AG04449 (cell line): ENCODE data around the gene TTYH3.

DNA sequence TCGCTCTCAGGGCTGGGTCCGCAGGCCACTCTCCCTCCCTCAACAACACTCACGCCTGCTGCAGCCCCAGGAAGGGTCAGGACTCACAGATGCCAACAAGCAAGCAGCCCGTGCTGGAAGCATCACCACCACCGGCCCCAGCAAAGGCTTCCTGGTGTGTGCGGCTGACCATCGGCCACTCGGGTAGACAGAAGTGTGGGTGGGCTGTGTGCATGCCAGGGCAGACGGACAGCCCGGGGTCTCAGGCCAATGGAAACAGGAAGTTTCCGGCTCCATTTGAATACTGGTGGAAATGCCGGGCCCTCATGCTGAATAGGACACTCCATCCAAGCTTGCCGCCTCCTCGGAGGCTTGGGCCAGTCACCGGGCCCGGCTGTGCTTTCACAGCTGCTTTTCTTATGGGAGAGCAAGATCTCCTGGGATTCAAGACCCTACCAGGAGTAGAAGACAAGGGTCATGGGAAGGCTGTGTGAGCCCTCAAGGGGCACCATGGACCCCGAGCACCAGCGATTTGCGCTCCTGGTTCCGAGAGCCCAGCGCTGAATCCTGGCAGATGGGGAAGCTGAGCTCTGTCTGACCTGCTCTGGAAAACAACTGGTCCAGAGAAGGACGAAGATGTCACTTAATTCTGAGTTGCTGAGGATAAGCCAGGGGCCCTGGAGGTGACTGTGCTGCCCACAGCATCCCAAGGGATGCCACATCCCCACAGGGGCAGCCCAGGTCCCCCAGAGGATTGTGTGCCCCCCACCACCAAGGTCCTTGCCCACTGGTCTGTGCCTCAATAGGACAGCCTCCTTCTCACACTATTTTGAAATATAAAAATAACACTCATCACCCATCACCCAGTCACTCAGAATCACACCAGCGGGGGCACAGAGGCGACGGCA, 178.3 kb downstream of the ELFN1 start:
- RRBS = 96% methylated on average over 5 of the region's 25 CpGs

DNA sequence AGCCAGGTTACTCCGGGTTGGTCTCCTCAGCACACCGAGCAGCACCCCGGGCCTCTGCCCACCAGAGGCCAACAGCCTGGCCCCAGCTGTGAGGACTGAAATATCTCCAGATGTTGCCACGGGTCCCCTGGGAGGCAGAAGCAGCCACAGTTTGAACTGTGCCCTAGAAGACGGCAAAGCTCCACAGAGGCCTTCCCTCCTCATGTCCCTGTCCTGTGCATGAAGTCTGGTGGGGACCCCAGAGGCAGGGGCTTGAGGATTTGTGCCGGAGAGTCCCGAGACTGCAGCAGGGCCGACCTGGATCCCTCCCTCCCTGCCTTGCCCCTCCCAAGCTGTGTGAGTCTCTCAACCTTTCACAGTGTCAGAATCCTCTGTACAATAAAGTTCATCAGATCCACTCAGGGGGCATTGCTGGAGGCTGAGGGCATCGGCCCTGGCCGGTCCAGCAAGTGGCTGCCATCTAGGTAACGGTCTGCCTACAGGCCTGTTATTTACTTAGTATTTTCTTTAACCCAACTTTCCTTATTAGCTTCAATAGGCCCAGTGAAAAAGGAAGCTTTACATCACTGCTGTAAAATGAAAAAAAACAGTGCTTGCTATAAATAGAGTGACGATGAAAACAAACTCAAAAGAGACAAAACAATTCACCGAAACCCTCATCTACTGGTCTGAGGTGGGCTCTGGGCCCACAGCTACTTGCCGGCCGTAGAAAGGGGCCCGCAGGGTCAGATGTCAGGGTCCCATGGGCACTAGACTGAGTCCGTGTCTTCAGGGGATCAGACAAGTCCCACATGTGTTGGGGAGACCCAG, 192.3 kb downstream of the ELFN1 start:
- RRBS = no CpG with 5 or more reads among the region's 17 CpGs

DNA sequence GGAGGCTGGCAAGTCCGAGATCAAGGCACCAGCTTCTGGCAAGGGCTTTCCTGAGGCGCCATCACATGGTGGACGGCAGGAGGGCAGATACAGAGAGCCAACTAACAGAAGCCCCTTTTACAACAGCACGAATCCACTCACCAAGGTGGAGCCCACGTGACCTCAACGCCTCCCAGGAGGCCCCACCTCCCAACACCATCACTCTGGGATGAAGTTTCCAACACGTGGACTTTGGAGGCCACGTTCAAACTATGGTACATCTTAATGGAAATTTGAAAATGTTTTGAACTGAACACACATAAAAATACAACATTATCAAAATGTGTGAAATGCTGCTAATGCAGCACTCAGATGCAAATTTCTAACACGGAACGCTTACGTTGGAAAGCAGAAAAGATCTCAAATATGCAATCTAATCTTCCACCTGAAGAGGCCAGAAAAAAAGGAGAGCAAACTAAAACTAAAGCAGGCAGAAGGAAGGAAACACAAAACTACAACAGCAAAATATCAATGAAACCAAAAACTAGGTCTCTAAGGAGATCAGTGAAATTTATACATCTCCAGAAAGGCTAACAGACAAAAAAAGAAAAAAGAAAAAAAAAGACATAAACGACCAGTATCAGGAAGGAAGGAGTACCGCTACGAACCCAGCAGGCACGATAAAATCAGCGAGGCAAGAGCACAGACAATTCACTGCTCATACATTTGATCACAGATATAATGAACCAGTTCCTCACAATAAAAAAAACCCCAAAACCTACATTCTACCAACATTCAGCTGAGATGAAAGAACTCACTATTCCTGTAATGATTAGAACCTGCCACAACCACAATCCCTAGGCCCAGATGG, 255.6 kb downstream of the ELFN1 start:
- RRBS = no CpG with 5 or more reads among the region's 16 CpGs

GRCh38 chr7:1927750-1928311, 257.8 kb downstream of the ELFN1 start:
- RRBS = 100% methylated on average over 4 of the region's 24 CpGs

DNA sequence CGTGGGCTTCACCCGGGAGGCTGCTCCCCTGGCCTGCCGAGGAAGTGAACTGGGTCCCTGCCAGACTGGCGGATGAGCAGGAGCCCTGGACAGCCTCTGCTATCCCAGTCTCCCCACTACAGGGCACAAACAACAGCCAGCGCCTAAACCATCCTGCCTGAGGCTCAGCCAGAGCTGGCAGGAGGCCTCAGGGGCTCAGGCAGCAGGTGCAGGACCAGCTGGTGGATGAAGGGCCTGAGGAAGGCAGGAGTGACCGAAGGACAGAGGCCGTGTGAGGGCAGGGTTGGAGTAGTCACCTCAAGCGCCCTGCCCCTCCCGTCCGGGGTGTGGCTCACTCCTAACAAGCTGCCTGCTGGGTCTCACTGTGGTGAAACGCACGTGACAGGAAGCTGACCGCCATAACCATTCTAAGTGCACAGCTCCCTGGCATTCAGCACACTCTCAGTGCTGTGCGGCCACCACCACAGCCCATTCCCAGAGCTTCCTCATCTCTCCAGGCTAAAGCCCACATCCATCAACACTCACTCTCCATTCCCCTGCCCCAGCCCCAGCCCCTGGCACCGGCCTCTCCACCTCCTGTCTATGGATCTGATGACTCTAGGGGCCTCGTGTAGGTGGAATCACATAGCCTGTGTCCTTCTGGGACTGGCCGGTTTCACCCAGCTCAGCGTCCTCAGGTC, 281.1 kb downstream of the ELFN1 start:
- RRBS = 80% methylated on average over 2 of the region's 18 CpGs

DNA sequence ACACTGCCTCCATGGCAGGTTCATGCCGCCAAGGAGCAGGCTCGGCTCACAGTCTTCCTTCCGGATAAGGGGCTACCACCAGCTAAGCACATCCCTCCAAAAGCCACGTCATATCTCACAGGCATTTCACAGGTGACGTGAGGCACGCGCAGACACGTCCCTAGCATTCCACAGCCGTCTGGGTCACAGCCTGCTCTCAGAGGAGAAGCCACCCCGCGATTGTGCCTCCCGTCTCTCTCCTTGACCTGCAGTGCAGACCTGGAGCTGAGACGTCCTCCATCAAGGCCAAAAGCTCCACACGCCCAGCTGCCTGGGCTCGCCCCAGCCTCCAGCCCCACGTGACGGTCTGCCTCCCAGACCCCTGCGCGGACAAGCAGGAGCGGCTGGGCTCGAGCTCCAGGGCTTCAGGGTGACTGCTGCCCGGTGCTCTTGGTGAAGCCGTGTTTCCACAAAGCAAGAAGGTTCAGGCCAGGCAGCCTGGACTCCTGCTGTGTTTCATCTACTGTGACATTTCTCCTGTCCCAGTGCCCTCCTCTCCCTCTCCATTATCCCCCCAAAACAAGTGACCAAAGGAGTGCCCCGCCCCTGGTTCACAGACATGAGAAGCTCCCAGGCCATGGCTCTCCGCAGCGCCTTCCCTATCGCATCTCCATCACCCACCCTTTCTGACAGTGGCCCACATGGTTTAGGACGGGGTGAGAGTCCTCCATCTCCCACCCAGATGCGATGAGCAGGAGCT, 113.9 kb downstream of the MAD1L1 start:
- RRBS = no CpG with 5 or more reads among the region's 29 CpGs

GRCh38 chr7:2157462-2158242, 75.1 kb downstream of the MAD1L1 start:
- RRBS = no CpG with 5 or more reads among the region's 21 CpGs

- RRBS = no CpG with 5 or more reads among the region's 31 CpGs
Observed at GRCh38 chr7:2172219-2172757, 60.5 kb downstream of the MAD1L1 start.

- RRBS = no CpG with 5 or more reads among the region's 20 CpGs
Observed at GRCh38 chr7:2225399-2225969, 7.3 kb downstream of the MAD1L1 start.

DNA sequence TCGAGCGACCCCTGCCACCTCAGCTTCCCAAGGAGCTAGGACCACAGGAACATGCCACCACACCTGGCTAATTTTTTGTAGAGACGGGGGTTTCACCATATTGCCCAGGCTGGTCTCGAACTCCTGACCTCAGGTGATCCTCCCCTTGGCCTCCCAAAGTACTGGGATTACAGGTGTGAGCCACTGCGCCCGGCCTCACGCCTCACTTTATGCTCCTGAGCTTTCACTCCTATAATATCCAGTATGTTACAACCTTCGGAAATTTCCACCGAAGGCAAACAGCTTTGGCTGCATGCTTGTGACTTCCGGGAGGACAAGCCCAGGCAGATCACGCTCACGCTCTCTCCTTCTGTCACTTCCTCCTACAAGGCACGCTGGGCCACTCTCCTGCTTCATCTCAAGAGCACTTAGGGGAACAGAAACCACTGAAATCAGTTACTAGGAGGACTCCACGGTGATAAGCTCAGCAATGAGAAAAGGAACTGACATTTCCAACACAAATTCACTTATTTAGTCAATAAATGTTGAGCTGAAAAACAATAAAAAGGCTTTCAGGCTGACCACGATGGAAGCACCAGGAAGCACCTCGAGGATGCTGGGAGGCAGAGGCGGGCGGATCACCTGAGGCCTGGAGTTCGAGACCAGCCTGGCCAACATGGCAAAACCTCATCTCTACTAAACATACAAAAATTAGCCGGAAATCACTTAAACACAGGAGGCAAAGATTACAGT, 4.5 kb upstream of the MAD1L1 start:
- RRBS = no CpG with 5 or more reads among the region's 20 CpGs

GRCh38 chr7:2269173-2270027, 27.4 kb downstream of the NUDT1 start:
- RRBS = no CpG with 5 or more reads among the region's 17 CpGs

DNA sequence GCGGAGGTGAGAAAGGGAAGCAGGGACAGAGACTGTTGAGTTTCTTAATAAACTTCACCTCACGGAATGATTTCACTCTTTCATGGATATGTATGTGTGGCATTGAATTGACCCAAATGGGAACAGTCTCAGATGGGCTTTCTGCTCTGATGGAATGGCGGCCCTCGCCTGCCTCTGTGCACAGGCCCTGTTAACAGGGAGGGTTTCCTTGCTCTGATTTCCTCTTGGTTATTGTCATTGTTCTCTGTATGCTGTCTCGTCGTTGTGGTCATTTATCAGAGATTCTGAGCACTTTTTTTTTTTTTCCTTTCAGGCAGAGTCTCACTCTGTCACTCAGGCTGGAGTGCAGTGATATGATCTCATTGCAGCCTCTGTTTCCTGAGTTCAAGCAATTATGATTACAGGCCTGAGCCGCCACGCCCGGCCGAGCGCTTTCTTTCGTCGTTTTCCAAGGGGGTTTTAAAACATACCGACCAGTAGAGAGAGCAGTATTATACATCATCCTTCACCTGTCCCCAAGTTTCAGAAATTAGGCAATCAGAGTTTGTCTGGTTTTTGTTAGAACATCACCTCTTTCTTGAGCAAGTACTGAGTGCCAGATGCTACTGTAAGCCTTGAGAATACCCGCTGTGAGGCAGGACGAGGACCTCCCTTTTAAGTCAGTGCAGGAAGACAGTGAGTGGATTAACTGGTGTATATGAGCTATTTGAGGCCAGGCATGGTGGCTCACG, 6.4 kb downstream of the CHST12 start:
- RRBS = no CpG with 5 or more reads among the region's 17 CpGs

DNA sequence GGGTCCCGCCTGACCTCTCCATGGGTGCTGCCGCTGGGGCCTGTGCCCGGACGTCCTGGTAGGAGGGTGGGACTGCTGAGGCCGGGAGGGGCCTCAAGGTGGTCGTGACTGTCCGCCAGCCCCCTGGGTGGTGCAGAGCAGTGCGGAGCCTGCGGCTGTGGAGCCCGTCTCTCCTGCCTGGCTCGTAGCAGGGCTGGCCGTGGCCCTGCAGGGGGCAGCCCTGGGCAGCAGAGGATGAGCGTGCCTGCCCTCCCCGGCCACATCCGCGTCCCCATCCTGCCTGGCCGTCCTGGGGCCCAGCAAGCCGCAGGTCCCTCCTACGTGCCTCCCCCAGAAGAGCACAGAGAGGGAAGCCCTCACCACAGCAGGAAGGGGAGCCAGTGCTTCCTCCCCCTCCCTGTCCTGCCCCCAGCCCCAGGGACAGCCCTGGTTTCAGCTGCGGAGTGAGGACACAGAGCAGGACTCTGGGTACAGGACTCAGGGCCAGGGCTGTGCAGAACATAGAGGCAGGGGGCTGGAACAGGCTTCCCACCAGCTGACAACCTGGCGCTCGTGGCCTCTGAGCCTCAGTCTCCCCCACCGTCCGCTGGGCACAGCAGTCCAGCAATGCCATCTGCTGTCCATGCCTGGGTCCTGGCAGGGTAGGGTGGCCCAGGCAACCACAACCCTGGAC, 1.5 kb upstream of the GRIFIN start:
- RRBS = no CpG with 5 or more reads among the region's 24 CpGs

DNA sequence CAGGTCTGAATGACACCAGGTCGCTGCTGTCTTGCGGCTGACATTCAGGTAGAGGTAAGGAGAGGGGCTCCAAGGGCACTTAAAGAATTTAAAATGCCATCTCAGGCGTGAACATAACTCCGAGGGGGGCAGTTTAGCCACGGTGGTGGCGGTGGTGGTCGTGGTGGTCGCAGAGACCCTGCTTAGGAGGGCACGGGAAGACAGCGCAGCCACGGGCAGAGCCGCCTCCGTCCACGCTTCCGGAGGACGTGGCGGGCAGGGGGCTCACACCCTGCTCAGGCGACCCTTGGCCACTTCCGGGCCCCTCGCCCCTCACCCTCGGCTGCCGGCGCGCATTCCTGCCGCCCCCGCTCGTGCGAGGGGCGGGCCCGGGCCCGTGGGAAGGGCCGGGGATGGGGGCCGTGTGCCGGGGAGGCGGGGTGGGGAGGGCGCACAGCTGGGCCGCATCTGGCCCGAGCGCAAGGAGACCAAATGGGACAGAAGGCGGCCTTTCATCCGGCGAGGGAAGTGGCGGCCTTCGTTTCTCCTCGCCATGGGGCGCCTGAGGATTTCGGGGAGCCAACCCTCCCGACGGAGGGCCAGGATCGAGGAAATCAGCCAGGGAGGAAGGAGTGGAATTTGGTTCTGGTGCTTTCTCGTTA, 909 bp upstream of the LFNG start:
- RRBS = 7% methylated on average over 19 of the region's 51 CpGs

GRCh38 chr7:2522750-2523359, 3.3 kb downstream of the LFNG start:
- RRBS = no CpG with 5 or more reads among the region's 19 CpGs

GRCh38 chr7:2549922-2550613, 5.3 kb downstream of the BRAT1 start:
- RRBS = no CpG with 5 or more reads among the region's 14 CpGs

DNA sequence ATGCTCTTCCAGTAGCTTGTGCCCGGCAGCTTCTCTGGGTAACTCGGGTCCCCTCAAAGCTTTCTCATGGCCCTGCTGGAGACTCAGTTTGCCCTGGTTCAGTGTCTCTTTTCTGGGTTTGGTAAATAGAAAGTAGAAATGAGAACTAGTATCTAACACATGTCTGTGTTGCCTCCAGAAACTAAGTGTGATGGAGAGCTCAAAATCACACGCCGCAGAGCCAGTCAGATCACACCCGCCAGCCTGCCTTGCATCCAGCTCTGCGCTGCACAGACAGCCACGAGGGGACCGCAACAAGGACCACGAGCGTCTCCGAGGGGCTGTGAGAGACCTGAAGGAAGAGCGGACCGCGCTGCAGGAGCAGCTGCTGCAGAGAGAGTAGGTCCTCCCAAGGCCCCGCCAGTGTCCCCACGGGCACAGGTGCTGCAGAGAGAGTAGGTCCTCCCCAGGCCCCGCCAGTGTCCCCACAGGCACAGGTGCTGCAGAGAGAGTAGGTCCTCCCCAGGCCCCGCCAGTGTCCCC, 31.0 kb downstream of the IQCE start:
- RRBS = no CpG with 5 or more reads among the region's 18 CpGs

DNA sequence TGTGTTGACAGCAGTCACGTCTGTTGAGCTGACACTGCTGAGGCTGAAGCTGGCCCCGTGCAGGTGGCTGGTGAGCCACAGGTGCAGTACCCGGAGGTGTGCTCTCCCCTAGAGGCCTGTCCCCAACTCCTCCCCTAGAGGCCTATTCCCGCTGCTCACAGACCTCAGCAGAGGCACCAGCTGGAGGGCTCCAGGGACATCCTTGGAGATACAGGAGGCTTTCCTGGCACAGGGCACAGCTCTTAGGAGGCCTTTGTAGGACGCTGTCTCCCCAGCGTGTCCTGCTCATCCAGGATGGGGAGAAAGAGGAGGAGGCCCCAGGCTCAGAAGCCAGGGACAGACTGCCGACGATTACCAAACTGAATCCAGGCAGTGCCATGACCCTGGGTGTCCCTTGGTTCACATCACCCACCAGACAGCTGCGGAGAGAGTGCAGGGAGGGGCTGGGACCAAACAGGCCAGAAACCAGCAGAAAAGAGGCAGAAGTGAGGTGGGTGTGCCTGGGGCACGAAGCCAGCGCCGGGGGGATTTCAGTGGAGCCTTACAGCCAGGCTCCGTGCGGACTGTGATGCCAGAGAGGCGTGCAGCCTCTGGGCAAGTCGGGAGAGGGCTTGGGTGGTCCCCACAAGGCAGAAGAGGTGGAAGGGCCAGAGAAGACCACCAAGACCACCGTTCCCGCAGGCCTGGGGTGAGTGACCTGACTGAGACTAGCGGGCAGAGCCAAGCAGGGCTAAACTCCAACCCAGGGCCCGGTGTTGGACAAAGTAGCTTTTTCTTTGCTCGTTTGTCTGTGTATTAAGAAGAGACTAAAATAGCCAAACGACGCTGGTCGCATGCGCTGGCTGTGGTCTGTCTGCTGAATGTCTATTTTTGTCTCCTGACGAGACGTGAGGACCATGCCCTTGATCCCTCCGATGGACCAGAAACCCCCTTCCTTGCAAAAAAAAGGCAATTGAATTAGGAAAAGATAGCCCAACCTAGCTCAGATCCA, 18.3 kb upstream of the TTYH3 start:
- RRBS = no CpG with 5 or more reads among the region's 28 CpGs

- RRBS = no CpG with 5 or more reads among the region's 13 CpGs
Observed at GRCh38 chr7:2614178-2614607, 17.6 kb upstream of the TTYH3 start.

- RRBS = 2% methylated on average over 25 of the region's 77 CpGs
Observed at GRCh38 chr7:2631748-2632368, at the start of gene TTYH3. TSS of gene TTYH3 (plus strand) at chr7:2631986.